Endothelial cell of umbilical vein (primary cell): Measurements from ENCODE around the gene MINK1.

- PRO-cap: no peak
CAGE:
- cytosol, long polyA minus RNA: no peak
- cytosol, long polyA plus RNA: no peak
- long polyA plus RNA: no peak
- nucleus, long polyA minus RNA: no peak
- nucleus, long polyA plus RNA: no peak
These were observed 7.3 kb downstream of the SMTNL2 start for GRCh38 chr17:4591532-4592178.

DNA sequence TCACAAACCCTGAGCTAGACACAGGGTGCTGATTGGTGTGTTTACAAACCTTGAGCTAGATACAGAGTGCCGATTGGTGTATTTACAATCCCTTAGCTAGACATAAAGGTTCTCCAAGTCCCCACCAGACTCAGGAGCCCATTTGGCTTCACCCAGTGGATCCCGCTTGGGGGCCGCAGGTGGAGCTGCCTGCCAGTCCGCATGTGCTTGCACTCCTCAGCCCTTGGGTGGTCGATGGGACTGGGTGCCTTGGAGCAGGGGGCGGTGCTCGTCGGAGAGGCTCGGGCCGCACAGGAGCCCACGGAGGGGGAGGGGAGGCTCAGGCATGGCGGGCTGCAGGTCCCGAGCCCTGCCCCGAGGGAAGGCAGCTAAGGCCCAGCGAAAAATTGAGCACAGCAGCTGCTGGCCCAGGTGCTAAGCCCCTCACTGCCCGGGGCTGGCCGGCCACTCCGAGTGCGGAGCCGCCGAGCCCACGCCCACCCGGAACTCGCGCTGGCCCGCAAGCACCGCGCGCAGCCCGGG, 1.5 kb upstream of the ARRB2 start:
- PRO-cap: no peak
CAGE:
- cytosol, long polyA minus RNA: no peak
- cytosol, long polyA plus RNA: no peak
- long polyA plus RNA: no peak
- nucleus, long polyA minus RNA: no peak
- nucleus, long polyA plus RNA: no peak

DNA sequence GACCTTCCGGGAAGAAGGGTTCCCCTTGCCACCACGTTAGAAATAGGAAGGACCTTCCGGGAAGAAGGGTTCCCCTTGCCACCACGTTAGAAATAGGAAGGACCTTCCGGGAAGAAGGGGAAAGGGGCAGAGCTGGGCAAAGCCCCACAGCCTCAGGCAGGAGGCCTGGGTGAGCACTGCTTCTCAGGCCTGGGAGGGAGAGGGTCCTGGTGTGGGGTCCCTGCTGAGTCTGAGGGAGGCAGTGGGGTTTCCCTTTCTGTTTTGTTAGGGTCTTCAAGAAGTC, 4.3 kb downstream of the ARRB2 start:
- PRO-cap: no peak
CAGE:
- cytosol, long polyA minus RNA: no peak
- cytosol, long polyA plus RNA: no peak
- long polyA plus RNA: no peak
- nucleus, long polyA minus RNA: no peak
- nucleus, long polyA plus RNA: no peak

DNA sequence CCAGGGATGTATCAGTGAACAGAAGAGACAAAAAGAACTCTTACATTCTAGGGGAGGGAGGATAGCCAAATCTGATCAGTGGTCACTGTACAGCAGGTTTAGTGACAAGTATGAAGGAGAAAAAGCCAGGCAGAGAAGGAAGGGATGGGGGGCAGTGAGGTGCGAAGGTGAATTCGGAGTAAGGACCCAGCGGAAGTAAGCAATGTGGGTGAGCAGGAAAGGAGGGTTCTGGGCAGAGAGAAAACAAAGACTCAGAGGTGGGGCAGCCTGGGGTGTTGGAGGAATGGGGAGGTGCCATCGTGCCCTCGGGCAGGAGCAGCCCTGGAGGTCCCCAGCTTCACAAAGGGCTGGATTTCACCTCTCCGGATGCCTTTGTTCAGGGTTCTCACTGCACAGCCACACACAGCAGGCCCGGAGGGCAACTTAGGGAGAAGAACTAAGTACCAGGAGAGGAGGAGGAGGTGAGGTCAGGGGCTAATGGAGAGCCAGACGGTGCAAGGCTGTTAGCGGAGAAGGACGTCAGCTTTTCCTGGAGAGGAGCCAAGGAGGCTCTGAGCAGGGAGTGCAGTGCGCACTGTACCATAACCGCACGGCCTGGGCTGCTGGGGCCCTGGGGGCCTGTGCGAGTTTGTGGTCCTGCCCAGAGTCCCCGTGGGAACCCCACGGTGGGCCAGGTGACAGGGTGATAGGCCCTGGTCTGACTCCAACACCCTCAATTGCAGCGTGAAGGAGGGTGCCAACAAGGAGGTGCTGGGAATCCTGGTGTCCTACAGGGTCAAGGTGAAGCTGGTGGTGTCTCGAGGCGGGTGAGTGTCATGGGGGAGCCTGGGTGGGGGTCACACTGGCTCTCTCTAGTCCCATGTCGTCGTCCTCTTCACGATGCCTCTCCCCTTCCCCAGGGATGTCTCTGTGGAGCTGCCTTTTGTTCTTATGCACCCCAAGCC, 9.3 kb downstream of the ARRB2 start:
- PRO-cap: no peak
CAGE:
- cytosol, long polyA minus RNA: no peak
- cytosol, long polyA plus RNA: no peak
- long polyA plus RNA: no peak
- nucleus, long polyA minus RNA: no peak
- nucleus, long polyA plus RNA: no peak

DNA sequence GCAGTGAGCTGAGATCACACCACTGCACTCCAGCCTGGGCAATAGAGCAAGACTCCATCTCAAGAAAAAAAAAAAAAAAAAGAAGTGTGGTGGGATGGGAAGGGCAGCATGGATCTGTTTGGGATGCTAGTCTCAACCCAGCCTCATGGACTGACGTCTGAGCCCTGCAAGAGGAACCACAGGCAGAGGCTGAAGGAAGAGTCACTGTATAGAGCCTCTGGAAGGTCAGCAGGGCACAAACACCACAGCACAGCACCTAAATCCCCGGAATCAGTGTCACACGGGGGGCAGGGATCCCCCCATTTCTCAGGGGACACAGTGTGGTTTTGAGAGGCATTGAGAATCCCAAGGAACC, 10.9 kb upstream of the CXCL16 start:
- PRO-cap: no peak
CAGE:
- cytosol, long polyA minus RNA: no peak
- cytosol, long polyA plus RNA: no peak
- long polyA plus RNA: no peak
- nucleus, long polyA minus RNA: no peak
- nucleus, long polyA plus RNA: no peak

GRCh38 chr17:4815556-4816135, 8.7 kb downstream of the PLD2 start:
- PRO-cap: no peak
CAGE:
- cytosol, long polyA minus RNA: no peak
- cytosol, long polyA plus RNA: no peak
- long polyA plus RNA: no peak
- nucleus, long polyA minus RNA: no peak
- nucleus, long polyA plus RNA: no peak

DNA sequence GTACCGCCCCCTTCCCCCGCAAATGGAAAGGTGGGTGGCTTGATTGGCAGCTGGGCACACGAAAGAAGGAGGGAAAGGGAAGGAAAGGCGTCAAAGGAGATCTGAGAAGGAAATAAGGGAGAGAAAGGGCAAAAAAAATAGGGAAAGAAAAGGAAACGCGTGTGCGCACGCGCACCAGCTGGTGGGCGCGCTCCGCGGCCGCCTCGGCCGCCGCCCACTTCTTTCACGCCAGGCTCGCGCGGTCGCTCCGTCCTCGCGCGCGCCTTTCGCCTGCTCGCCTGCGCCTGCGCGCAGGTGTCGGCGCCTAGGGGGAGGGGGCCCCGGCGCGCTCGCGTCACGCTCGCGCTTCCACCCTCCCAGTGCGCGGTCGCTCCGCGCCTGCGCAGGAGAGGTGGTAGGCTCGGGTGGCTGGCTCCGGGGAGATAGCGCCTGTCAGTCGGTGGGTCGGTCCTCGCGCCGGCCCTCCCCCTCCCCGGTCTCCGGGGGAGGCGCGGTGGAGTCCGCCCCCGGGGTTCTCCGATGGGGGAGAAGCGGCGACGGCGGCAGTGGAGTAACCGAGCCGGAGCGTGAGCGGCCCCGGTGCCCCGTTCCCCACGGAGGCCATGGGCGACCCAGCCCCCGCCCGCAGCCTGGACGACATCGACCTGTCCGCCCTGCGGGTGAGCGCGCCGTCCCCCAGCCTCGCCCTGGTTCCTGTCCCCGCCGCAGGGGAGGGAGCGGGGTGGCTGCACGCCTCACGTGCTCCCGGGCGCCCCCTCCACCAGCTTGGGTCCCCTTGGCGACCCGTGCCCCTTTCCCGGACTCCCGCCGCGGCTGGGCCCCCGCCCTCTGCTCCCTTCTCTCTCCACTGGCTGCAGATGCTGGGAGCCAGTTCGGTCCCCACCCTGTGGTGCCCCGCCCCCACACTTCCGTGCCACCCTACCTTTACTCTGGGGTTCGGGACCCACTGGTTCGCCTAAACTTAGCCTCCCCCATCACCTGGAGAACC, at the start of gene MINK1:
Gene MINK1 (plus strand): TSS at position 359 of the 988 bp plus-strand sequence.
- PRO-cap: bidirectional peak, plus-strand start at position 359 of the sequence, minus-strand start at position 227 of the sequence; unidirectional peak, minus-strand start at position 849 of the sequence
CAGE:
- cytosol, long polyA minus RNA: start-site peak on the plus strand centred at position 428 of the sequence, 24 bp wide, 48 reads
- cytosol, long polyA plus RNA: start-site peak on the plus strand centred at position 445 of the sequence, 162 bp wide, 343 and 449 reads in 2 replicates
- long polyA plus RNA: start-site peak on the plus strand centred at position 401 of the sequence, 71 bp wide, 868 and 674 reads in 2 replicates; start-site peak on the plus strand centred at position 509 of the sequence, 43 bp wide, 83 and 73 reads in 2 replicates
- nucleus, long polyA minus RNA: start-site peak on the plus strand centred at position 406 of the sequence, 59 bp wide, 940 reads; start-site peak on the plus strand centred at position 510 of the sequence, 38 bp wide, 97 reads
- nucleus, long polyA plus RNA: start-site peak on the plus strand centred at position 464 of the sequence, 174 bp wide, 1,590 and 712 reads in 2 replicates

- PRO-cap: no peak
CAGE:
- cytosol, long polyA minus RNA: no peak
- cytosol, long polyA plus RNA: no peak
- long polyA plus RNA: no peak
- nucleus, long polyA minus RNA: no peak
- nucleus, long polyA plus RNA: no peak
These were observed 19.0 kb downstream of the MINK1 start for GRCh38 chr17:4852019-4852758.

DNA sequence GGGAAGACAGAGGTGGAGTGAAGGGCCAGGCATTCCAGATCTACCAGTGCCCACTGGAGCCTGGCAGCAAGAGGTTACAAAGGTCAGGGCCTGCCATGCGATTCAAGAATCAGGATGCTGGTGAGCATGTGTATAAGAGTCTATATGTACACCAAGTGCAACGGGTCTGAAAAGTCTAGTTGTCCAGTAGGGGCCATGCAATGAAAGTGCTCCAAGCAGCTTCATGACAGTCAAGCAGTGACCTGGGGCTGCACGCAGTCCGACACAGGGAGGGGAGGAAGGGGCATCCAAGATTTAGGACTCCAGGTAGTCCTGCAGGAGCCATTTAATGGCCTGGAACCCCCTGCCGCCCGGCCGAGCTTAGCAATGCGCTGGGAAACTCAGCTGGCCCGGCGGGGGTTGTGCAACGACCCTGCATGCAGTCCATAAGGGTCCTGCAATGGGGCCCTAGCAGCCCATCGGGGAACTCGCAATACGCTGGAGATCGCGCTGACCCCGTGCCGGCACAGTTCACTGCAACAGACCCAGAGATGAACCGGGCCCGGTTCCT, 554 bp downstream of the SLC25A11 start:
- PRO-cap: no peak
CAGE:
- cytosol, long polyA minus RNA: no peak
- cytosol, long polyA plus RNA: no peak
- long polyA plus RNA: no peak
- nucleus, long polyA minus RNA: no peak
- nucleus, long polyA plus RNA: no peak

- PRO-cap: no peak
CAGE:
- cytosol, long polyA minus RNA: no peak
- cytosol, long polyA plus RNA: no peak
- long polyA plus RNA: no peak
- nucleus, long polyA minus RNA: no peak
- nucleus, long polyA plus RNA: no peak
These were observed 4.0 kb downstream of the RNF167 start for GRCh38 chr17:4943807-4944645.

GRCh38 chr17:4951462-4951934, 579 bp downstream of the ENO3 start:
- PRO-cap: no peak
CAGE:
- cytosol, long polyA minus RNA: no peak
- cytosol, long polyA plus RNA: no peak
- long polyA plus RNA: no peak
- nucleus, long polyA minus RNA: no peak
- nucleus, long polyA plus RNA: no peak

DNA sequence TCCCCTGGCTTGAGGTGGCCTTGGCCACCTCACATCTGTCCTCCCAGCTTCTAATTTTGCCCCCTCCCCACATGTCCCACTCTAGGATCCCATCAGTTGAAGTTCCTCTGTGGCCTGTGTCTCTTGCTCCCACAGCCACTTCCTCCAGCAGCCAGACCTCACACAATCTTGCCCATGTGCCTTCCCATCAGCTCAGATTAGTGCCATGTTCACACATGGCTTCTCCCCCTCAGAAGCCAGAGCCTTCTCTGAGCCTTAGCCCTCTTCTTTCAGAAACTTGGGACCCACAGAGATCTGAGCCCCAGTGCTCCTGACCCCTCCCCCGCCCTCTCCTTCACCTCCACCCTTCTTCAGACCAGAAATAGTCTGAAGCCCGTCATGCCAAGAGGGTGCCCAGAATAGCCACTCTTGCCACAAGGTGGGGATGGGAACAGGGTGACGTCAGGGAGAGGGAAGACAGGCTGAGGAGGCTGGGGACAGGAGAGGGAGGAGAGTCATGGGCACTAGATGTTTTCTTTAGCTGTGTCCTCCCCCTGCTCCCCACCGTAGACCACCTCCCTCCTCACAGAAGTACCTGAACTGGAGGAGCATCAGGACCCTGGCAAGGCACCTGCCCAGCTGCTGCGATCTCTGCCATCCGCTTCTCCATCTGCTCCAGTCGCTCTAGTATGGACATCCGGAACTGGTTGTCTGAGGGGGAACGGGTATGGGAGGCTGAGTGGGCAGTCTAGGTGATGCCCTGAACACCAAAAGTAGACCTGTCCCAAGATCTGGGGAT, 6.4 kb upstream of the SPAG7 start:
- PRO-cap: no peak
CAGE:
- cytosol, long polyA minus RNA: no peak
- cytosol, long polyA plus RNA: no peak
- long polyA plus RNA: no peak
- nucleus, long polyA minus RNA: no peak
- nucleus, long polyA plus RNA: no peak

DNA sequence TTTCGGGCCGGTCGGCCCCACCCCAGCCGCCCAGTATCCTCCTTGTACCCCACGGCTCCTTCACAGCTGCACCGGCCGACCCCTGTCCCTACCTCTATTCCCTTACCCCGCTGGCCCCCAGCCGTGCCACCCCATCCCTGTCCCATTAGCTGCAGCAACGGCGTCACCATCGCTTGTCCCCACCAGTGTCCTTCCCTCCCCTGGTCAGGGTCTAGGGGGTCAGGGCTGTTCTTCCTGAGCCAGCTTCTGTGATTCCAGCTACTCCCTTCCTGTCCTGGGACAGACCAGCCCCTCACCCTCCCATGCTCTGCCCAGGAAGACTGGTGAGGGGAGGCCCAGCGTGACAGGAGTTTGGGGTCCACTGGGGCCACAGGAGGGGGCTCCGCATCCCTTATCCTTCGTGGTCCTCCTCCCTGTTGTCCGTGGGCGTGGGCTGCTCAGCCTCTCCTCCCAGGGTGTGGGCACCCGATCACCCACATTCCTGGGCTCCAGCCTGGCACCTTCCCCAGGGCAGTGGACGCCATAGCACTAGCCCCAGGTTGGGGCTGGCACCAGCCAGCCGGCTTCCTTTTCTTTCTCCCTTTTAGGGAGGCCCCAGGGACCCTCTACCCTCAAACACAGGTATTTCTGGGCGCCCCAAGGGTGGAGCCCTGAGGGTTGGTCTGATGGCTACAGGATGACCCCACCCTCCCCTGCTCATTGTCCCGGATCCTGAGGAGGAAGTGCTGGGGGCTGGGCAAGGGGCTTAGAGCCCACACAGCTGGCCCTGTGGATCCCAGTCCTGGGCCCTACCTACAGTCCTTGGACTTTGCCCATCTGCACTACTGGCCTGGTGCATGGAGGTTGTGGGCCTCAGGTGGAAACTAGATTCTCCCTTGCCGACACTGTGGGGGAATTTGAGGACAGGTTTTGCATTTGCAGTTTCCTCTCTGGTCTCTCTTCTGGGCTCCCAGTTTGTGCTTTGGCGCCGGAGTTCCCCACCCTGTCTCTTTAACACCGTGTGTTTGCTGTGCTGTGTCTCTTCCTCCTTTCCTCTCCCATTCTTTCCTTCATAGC, 1.0 kb downstream of the KIF1C start:
- PRO-cap: no peak
CAGE:
- cytosol, long polyA minus RNA: no peak
- cytosol, long polyA plus RNA: no peak
- long polyA plus RNA: no peak
- nucleus, long polyA minus RNA: no peak
- nucleus, long polyA plus RNA: no peak

DNA sequence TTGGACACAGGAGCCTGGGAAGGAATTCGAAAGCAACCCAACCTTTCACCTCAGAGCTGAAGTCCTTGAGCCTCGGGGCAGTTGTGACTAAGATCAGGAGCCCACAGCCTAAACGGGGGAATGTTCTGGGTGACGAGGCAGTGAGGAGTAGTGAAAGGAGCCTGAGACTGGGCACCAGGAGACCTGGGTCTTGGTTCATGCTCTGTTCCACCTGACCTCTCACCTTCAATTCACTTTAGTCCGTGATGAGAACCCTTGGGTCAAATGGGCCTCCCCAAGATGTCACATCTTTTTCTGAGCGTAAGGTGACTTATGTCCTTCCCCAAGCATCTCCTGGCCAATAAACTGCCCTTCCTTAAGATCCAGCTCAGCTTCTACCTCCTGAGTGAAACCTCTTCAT, 9.6 kb upstream of the SLC52A1 start:
- PRO-cap: no peak
CAGE:
- cytosol, long polyA minus RNA: no peak
- cytosol, long polyA plus RNA: no peak
- long polyA plus RNA: no peak
- nucleus, long polyA minus RNA: no peak
- nucleus, long polyA plus RNA: no peak

- PRO-cap: no peak
CAGE:
- cytosol, long polyA minus RNA: no peak
- cytosol, long polyA plus RNA: no peak
- long polyA plus RNA: no peak
- nucleus, long polyA minus RNA: no peak
- nucleus, long polyA plus RNA: no peak
These were observed 55.9 kb downstream of the RABEP1 start for GRCh38 chr17:5337966-5338318.

GRCh38 chr17:5412398-5413185, 6.9 kb downstream of the NUP88 start:
- PRO-cap: no peak
CAGE:
- cytosol, long polyA minus RNA: no peak
- cytosol, long polyA plus RNA: no peak
- long polyA plus RNA: no peak
- nucleus, long polyA minus RNA: no peak
- nucleus, long polyA plus RNA: no peak

DNA sequence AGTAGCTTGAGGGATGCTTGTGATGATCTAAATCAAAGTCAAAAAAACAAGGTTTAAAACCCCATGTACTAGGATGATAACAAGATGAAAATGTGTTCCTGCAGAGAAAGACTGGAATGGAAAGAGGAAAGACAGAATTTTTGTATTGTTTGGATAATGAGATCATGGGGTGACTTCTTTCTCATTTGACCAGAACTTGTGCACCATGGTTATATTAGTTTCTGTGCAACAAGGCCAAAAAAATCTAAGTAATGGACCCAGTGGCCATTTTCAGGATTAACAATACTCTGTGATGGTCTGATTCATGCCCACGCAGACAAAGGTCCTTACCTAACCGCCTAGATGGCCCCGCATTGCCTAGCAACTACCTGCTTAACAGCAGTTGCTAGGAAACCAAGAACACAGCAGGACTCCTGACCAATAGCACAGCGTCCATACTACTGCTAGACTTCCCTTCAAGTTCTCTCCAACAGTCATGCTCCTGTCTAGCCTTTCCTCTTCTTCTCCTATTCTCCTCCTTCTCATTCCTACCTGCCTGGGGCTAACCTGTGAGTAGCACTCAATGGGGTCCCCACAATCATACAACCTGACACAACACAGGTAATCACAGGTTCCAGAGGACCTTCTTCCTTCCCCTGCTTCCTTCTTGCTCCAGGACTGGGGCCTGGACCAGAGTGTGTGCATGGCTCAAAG, 8.0 kb upstream of the ENSG00000286190 start:
- PRO-cap: no peak
CAGE:
- cytosol, long polyA minus RNA: no peak
- cytosol, long polyA plus RNA: no peak
- long polyA plus RNA: no peak
- nucleus, long polyA minus RNA: no peak
- nucleus, long polyA plus RNA: no peak

GRCh38 chr17:5517683-5518043, 16.9 kb upstream of the ENSG00000286190 start:
- PRO-cap: no peak
CAGE:
- cytosol, long polyA minus RNA: no peak
- cytosol, long polyA plus RNA: no peak
- long polyA plus RNA: no peak
- nucleus, long polyA minus RNA: no peak
- nucleus, long polyA plus RNA: no peak

DNA sequence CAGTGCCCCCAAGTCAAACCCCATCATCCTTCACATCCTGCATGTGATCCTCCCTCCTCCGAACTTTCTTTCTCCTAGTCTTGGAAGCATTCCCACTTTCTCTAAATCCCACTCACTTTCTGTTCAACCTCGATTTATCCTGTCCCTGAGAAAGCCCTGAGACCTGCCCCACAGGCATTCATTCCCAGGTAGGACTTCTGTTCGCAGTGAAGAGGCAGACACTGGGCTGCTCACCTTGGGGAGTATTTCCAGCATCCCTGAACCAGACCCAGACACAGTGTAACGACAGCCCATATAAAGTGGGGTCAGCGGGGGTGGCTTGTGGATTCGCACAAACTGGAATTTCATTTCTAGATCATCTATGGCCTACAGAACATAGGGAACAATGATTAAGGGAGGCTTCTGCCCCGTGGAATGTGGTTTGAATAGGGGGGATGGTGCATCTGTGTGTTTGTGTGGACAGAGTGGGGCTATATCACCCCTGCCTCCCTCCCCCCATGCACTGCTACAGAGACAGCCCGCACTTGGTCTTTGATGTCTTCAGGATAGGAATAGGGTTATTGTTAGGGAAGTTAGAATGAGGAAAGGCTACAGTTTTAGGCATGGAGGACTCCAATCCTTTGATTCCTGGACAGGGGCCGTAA, 20.0 kb upstream of the ENSG00000286190 start:
- PRO-cap: no peak
CAGE:
- cytosol, long polyA minus RNA: no peak
- cytosol, long polyA plus RNA: no peak
- long polyA plus RNA: no peak
- nucleus, long polyA minus RNA: no peak
- nucleus, long polyA plus RNA: no peak

GRCh38 chr17:5897171-5897802, 172.9 kb upstream of the WSCD1 start:
- PRO-cap: no peak
CAGE:
- cytosol, long polyA minus RNA: no peak
- cytosol, long polyA plus RNA: no peak
- long polyA plus RNA: no peak
- nucleus, long polyA minus RNA: no peak
- nucleus, long polyA plus RNA: no peak